Measurements from ENCODE around the gene SNX9.

DNA sequence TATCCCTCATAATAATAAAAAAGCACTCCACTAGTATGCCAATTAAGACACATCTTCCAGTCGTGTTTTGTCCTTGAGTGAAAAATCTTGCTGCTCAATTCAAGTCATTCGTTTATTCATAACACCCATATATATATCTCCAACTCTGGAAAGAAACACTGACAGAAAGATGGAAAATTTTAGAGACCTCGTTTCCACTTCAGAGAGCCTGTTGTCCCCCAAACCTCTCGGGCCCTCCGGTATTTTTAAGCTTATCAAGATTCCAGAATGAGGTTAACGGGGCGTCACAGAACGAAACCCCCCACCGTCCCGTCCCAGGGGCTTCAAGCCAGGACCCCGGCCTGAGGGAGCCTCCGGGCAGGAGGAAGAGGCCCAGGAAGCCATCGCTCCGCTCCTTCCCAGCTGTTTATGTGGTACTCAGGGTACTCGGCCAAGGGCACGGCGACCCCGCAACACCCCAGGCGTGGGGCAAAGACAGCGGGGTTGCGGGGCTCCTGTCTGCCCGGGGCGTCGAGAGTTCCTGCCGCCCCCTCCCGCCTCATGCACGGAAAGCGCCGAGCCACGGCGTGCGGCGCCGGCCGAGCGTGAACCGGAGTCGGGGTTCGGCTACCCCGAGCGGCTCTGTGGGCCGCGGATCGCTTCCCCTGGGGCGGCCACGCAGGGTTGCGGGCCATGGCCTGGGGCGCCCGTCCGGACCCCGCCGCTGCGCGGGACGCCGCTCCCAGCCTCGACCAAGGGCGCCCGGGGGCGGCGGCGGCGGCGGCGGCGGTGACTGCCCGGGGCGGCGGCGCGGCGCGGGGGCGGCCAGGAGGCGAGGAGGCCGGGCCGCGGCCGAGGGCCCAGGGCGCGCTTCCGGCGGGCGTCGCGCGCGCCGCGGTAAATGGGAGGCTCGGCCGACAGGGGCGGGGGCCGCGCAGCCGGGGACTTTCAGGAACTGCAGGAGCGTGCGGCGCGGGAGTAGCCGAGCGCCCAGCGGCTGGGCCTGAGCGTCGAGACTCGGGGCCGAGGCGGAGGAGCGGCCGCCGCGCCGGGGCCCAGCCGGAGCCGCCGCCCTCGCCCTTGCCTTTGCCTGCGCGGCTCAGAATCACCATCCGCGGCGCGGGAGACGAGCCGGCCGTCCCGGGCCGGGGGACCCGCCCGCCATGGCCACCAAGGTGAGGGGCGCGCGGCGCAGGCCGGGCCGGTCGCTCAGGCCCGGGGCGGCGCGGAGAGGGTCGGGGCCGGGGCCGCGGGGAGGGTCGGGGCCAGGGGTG is at the start of gene SNX9:
Gene SNX9, plus strand, starts transcription at position 954 of the 1,253 bp plus-strand sequence.
- CAGE, long polyA plus RNA, result start-site peak on the plus strand centred at position 947 of the sequence, 91 bp wide, 319 and 311 reads in 2 replicates
- RRBS, result 1% methylated on average over 102 of the region's 146 CpGs

DNA sequence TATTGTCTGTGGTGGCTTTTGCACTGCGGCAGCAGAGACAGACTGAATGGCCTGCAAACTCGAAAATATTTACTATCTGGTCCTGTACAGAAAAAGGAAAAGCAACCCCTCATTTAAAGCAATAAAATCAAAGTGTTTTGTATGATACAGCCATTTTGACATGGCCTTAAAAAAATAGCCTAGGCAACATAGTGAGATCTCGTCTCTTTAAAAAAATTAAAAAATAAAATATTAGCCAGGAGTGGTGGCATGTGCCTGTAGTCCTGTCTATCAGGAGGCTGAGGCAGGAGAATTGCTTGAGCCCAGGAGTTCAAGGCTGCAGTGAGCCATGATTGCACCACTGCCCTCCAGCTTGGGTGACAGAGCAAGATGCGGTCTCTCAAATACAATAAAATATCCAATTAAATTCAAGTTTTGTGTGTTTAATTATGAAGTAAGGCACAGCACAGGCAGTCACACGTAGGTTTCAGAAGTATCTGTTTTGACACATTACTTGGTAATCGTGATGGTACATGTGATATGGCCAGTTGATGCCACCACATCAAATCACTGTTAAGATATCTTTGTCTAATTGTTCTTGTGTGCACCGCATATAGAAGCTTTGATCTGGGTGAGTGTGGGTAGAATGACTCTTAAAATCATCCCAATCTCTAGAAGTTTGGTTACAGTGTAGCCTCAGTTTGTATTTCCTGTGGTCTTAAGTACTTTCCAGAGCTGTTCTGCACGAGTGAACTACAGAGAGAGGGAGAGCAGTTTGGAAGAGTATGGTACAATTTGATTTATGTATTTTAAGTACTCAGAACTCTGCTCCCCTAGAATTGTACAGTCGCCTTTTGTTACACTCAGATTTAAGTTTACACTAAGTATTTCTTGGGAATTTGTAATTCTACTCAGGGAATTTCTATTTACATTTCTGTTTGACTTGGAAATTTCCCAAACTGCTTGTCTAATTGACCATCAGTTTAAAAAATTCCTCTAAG is 37.3 kb downstream of the SNX9 start:
- CAGE, long polyA plus RNA, result no peak
- RRBS, result no CpG with 5 or more reads among the region's 9 CpGs

DNA sequence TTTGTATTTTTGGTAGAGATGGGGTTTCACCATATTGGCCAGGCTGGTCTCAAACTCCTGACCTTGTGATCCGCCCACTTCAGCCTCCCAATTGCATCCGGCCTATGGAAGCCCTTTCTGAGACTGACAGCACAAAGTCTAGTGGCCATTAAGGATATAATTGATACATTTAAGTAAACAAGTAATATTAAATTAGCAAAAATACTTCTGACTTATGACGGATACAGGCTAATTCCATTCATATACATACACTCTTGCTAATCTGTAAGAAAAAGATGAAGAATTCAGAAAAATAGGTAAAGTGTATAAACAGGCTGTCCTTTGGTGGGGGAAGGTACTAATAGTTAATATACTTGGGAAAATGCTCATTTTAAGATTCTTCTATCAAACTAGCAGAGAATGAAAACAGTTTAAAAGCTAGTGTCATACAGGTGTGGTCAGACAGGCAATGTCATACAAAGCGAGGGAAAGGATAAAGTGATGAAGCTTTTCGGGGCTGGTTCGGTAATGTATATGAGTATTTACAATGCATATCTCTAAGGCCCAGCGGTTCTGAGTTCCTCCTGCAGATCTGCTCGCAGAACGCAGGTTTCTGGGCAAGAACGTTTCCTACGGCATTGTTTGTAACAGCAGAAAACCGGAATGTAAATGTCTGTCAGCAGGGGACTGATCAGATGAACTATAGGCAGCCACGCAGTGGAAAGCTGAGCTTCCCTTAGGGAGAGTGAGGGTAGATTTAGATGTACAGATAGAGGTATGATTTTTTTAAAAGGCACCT is 55.7 kb downstream of the SNX9 start:
- CAGE, long polyA plus RNA, result no peak
- RRBS, result no CpG with 5 or more reads among the region's 13 CpGs

- CAGE, long polyA plus RNA, result no peak
- RRBS, result no CpG with 5 or more reads among the region's 7 CpGs
Observed at GRCh38 chr6:157894383-157895517, 71.7 kb downstream of the SNX9 start.

- CAGE, long polyA plus RNA, result no peak
- RRBS, result no CpG with 5 or more reads among the region's 14 CpGs
Observed at GRCh38 chr6:157935479-157936249, 46.0 kb upstream of the SYNJ2 start.

DNA sequence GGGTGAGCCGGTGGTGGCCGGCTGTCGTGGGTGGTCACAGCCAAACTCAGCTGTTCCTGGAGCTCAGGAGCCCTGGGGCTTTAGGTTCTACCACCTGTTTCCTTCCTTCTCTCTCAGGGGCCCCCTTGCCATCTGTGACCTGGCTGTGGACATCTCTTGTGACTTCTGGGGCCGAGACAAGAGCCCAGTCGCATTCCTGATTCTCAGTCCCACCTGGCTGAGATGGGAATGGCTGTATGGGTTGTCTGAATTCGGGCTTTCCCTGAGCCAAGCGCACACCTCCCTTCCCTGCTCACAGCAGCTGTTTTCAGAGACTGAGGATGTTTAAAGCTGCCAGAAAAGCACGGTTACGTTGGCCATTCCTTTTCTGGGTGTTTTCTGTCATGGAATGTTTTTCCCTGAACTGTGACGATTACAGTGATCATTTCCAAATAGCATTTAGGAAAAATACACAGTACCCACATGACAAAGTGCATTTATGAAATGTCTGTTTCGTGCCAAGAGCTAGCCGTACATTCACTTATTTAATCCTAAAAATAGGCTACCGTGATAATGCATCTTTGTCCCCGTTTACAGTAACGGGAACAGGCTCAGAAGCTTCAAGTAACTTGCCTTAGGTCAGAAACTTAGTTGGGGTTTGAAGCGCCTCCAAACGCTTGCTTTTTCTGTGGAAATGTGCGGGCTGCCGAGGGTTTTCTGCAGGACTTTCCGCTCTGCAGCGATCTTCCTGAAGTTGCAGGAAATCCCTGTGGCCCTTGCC is 36.7 kb downstream of the SYNJ2 start:
- CAGE, long polyA plus RNA, result no peak
- RRBS, result no CpG with 5 or more reads among the region's 21 CpGs

- CAGE, long polyA plus RNA, result no peak
- RRBS, result no CpG with 5 or more reads among the region's 30 CpGs
Observed at GRCh38 chr6:158027191-158027966, 45.7 kb downstream of the SYNJ2 start.

- CAGE, long polyA plus RNA, result no peak
- RRBS, result no CpG with 5 or more reads among the region's 16 CpGs
Observed at GRCh38 chr6:158032111-158032648, 50.5 kb downstream of the SYNJ2 start.

GRCh38 chr6:158535989-158536891 is 23.7 kb upstream of the TMEM181 start:
- CAGE, long polyA plus RNA, result no peak
- RRBS, result 3% methylated on average over 29 of the region's 75 CpGs

DNA sequence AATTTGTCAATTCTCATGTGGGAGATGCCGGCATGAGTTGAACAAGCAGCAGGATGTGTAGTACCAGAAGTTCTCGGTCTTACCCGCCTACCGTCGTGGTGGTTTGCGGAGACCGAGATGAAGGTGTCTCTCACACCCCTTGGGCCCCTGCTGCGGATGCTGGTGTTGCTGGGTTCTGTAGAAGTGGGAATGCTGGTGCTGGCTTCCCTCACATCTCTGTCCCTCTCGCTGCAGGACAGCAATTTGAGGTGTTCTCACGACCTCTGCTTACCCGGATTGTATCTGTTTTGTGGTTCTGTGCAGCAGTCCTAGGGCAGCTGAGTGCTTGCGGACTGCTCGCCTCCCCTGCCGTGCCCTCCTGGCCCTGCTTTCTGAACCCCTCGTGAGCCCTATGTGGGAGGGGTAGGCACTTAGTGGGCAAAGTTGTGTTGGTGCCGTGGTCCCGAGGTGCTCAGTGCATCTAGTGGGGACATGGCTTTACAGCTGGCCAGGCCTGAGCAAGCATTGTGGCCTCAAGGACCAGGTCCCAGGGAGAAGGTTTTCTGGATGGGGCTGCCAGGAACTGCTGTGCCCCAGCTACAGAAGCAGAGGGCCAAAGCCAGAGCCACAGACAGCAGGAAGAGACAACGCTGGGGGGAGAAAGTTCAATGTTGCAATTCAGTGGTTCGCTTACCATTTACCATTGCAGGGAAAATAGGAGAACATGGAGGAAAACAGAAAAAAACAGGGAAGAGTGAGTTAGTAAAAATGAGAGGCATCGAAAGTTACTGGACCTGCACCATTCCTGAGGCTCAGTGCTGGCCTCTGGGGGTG is 5.2 kb downstream of the TMEM181 start:
- CAGE, long polyA plus RNA, result no peak
- RRBS, result no CpG with 5 or more reads among the region's 20 CpGs

- CAGE, long polyA plus RNA, result no peak
- RRBS, result no CpG with 5 or more reads among the region's 17 CpGs
Observed at GRCh38 chr6:158666644-158667529, 17.0 kb downstream of the SYTL3 start.

DNA sequence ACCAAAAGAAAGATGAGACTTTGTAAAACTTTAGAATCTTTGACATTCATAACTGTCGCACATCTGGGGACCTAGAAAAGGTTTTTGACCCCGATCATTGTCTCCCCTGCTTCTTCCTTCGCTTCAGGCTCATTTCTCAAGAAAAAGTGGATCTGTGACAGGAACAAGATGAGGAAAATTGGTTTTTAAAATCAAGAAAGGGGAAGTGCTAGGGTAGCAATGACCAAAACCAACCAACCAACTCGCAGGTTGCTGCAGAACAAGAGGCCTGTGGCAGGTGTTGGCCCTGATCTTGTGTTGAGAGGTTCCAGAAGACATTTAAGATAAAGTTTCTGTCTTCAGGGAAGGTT is 17.7 kb downstream of the SYTL3 start:
- CAGE, long polyA plus RNA, result no peak
- RRBS, result no CpG with 5 or more reads among the region's 4 CpGs

- CAGE, long polyA plus RNA, result no peak
- RRBS, result 9% methylated on average over 12 of the region's 35 CpGs
Observed at GRCh38 chr6:158704073-158704962, 54.5 kb downstream of the SYTL3 start.

- CAGE, long polyA plus RNA, result no peak
- RRBS, result no CpG with 5 or more reads among the region's 14 CpGs
Observed at GRCh38 chr6:158798306-158799260, 20.6 kb downstream of the EZR start.

GRCh38 chr6:158849773-158850487 is 30.8 kb upstream of the EZR start:
- CAGE, long polyA plus RNA, result no peak
- RRBS, result no CpG with 5 or more reads among the region's 9 CpGs

- CAGE, long polyA plus RNA, result no peak
- RRBS, result no CpG with 5 or more reads among the region's 4 CpGs
Observed at GRCh38 chr6:158860398-158860644, 41.2 kb upstream of the EZR start.

DNA sequence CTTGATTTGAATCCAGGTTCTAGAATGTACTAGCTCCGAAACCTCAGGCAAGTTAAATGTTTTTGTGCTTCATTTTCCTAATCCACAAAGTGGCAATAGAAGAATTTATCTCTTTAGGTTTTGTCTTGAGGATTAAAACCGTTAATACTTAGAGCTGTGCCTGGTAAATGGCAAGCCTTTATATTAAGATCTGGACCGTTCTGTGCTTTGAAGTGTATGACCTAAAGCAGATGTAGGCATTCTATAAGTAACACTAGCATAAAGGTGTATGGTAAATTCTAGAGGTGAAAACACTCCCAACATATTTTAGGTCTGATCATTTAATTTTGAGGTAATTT is 596 bp upstream of the RSPH3 start:
- CAGE, long polyA plus RNA, result no peak
- RRBS, result no CpG with 5 or more reads among the region's 3 CpGs

DNA sequence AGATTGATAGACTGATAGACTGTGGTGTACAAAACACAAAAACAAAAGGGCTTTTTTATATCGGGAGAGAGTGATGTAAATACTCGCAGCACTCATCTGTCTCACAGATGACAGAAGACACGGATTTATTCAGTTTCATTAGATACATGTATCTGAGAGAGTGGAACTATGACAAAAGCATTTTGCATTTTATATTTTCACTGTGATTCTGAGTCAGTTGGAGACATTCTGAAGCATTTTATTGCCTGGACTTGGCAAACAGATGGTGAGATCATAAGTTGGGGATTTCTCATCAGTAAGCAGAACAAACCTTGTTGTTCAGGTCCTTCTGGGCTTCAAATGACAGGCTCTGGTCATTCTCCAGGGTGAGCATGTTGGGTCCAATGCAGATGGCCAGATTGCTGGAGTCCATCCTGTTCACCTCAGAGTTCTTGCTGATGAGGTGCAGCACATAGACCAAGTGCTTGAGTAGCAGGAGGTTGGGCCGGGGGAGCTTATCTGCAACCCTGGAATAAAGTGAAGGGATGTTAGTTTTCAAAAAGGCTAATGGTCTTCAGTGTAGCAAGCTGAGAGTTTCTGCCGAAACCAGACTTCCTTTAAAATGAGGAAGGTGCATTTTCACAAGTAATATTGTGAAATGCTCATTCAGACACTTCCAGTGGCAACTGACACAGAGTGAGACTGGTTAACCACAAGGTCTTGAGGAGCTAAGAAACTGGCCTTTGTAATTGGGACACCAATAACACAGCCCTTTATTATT is 5.8 kb downstream of the TAGAP start:
- CAGE, long polyA plus RNA, result no peak
- RRBS, result no CpG with 5 or more reads among the region's 5 CpGs

- CAGE, long polyA plus RNA, result no peak
- RRBS, result no CpG with 5 or more reads among the region's 6 CpGs
Observed at GRCh38 chr6:159039564-159039957, 5.2 kb downstream of the TAGAP start.

GRCh38 chr6:159056962-159057267 is 12.1 kb upstream of the TAGAP start:
- CAGE, long polyA plus RNA, result no peak
- RRBS, result no CpG with 5 or more reads among the region's 4 CpGs